ENCODE measurements around the gene SLC48A1.

DNA sequence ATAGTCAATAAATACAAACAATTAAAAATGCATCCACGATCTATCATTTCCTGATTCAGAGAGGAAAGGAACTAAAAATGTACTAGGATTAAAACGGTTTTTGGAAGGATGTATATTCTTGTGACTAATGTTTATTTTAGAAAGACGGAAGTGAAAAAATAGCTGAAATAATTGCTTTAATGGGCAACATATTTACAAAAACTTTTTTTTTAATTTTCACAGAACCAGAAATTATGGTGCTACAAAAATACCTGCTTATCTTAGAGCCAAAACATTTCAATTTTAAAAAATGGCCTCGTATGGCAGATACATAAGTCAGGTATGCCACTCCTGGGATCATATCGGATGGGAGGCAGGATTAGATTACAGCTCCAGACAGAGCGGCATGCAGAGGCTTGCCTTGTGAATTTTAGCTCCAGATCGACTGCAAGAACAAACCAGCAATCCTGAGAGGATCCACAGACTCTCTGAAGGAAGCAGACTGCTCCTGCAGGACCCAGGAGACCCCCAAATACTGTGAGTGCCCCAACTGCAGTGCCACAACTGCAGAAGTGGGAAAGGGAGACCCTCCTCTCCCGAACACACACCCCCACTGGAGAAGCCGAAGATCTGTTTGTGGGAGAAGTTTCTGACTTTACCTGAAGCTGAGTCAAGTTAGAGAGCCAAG is 169.3 kb upstream of the AMIGO2 start:
- PRO-cap, result no peak

- PRO-cap, result no peak
Measured at GRCh38 chr12:47370328-47371031, 290.7 kb upstream of the AMIGO2 start.

DNA sequence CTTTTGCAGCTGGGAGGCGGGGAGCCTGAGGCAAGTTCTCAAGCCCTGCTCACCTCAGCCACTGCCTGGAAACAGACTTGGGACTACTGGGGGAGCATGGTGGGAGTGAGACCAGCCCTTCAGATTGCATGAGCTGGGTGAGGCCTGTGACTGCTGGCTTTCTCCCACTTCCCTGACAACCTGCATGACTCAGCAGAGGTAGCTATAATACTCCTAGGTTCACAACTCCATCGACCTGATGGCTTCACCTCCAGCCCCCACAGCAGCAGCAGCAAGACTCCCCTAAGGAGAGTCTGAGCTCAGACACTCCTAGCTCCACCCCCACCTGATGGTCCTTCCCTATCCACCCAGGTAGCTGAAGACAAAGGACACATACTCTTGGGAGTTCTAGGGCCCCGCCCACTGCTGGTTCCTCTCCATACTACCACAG is 68.9 kb downstream of the RPAP3 start:
- PRO-cap, result unidirectional peak, minus-strand start at position 311 of the sequence

- PRO-cap, result unidirectional peak, plus-strand start at chr12:47740180; unidirectional peak, plus-strand start at chr12:47740207
Measured at GRCh38 chr12:47739667-47740350, 14.5 kb upstream of the ENDOU start.

- PRO-cap, result no peak
Measured at GRCh38 chr12:47754756-47755154, 3.9 kb downstream of the RAPGEF3 start.

DNA sequence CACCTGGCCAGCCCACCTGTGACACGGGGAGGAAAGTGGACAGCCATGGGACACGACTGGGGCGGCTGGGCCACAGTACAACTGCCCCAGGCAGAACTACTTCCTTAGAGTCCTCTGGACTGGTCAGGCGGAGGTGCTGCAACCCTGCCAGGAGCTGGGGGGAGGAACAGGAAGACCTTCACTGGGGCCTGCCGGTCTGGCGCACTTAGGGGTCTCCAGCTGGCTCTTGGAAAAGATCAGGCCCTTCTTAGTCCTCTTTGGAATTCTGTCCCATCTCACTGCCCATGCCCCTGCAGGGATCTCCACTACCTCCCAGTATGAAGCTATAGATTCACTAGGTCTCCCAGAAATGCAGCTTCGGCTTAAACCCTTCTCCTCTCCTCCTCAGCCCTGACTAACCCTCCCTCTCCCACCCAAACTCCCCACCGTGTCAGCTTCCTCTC is 596 bp downstream of the RAPGEF3 start:
- PRO-cap, result bidirectional peak, plus-strand start at position 107 of the sequence, minus-strand start at position 83 of the sequence

DNA sequence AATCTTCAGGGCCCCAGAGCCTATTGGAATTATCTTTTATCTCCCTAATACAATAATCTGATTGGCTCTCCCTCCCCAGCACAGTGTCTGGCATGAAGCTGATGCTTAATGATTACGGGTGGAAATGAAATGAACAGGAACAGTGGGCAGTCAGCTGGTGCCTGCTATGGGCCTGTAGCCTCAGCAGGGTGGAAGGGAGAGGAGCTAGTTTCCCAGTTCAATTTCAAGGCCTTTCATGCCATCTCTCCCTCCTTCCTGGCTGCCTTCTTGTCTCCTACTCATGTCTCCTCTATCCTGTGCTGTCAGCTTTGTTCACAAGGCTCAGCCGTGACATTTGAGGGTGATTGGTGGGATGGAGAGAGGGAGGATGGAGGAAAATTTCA is 4.3 kb upstream of the RAPGEF3 start:
- PRO-cap, result no peak

DNA sequence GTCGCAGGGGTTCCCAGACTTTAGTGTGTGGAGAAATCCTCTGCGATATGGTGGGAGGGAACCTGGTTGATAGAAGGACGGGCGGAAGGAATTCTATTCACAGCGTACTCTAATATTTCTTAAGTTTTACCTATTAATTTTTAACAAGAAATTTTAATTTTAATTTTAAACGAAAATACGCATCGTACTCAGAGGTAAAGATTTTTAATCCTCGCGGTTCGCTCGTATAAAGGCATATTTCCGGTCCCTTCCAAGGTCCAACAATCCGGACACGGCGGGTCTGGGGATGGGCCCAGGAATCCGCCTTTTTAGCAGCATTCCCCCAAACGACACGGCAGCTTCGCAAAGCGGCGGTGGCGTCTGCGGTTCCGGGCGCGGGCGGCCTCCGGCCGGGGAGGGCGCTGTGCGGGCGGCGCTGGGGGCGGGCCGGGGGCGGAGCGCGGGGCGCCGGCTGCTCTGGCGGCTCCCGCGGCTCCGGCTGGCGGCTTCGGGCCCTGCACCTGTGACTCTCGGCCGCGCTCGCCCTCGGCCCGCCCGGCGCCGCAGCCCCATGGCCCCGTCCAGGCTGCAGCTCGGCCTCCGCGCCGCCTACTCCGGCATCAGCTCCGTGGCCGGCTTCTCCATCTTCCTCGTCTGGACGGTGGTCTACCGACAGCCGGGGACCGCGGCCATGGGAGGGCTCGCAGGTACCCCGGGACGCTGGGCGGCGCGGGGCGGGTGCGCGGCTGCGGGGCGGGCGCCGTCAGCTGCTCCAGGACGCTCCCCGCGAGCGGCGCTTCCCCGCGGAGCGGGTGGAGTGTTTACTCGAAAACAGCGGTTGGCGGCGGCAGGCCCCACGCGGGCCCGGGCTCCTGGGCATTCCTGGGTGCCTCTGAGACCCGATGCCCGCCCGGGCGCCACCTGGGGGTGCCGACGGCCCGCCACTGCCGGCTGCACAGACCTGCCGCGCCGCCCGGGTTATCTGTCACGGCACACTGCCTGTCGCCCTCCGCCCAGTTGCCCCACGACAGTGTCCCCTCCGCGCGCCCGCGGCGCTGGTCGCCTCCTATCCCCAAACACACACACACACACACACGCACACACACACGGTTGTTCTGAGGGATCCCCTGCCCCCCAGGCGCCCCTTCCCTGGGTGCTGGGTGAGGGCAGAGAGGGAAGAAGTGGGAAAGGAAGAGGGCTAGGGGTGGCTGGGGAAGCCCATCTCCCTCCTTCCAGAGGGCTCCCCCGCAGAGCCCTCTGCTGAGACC is at the start of gene SLC48A1:
SLC48A1 (plus strand) TSS at position 484 of the 1,247 bp plus-strand sequence.
- PRO-cap, result bidirectional peak, plus-strand start at position 484 of the sequence, minus-strand start at position 362 of the sequence

GRCh38 chr12:47778959-47779734 is 6.1 kb downstream of the SLC48A1 start:
- PRO-cap, result no peak

DNA sequence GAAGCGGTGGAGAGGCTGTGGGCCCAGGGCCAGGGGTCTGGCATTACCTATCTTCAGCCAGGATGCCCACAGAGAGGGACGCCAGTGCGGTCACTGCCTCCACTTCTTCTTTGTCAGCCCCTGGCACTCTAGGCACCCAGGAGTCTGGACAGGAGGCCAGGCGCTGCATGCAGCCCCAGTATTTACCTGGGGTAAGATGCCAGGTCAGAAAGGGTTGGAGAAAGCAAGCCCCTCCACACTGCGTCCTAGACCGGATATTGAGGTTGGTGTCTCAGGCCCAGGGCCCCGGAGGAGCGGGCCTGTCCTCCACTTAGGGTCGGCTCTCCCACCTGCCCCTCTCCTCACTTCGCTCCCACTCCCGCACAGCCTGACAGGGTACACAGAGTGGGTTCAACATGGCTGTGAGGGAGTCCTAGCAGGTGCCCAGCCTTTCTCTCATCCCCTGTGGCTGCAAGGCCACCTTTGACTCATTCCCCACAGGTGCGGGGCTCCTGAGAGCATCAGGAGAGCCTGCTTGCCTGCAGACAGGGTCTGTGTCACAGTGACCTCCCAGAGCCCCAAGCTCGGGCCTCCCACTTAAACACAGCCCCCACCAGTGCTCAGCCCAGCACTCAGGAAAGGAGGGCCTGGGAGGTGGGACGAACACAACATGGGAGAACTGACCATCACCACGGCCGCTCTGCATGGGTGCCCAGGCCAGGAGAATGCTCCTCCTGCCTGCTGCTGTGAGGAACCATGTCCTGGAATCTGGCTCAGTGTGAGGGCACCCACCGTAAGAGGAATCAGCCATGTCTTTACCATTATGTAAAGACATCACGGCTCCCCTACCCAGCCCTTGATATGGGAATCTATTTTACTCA is 11.2 kb downstream of the SLC48A1 start:
- PRO-cap, result no peak

GRCh38 chr12:47820399-47820955 is 774 bp upstream of the HDAC7 start:
- PRO-cap, result bidirectional peak, plus-strand start at chr12:47820815, minus-strand start at chr12:47820831

GRCh38 chr12:47860317-47861095 is 40.8 kb upstream of the HDAC7 start:
- PRO-cap, result no peak

GRCh38 chr12:47868578-47869132 is 36.1 kb downstream of the VDR start:
- PRO-cap, result no peak

GRCh38 chr12:47874361-47875303 is 30.2 kb downstream of the VDR start:
- PRO-cap, result no peak

DNA sequence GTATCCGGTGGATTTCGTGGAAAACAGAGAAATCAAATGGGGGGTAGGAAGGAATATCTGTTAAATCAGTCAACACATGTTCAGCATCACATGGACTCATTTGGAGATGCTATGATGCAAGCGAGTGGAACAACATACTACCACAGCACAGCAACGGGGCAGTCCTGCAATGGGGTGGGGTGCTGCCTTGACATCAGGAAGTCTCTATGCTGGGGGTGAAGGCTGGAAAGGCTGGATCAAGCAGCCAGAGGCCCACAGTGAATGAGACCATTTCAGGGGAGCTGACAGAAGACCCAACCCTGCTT is 22.9 kb downstream of the VDR start:
- PRO-cap, result no peak

DNA sequence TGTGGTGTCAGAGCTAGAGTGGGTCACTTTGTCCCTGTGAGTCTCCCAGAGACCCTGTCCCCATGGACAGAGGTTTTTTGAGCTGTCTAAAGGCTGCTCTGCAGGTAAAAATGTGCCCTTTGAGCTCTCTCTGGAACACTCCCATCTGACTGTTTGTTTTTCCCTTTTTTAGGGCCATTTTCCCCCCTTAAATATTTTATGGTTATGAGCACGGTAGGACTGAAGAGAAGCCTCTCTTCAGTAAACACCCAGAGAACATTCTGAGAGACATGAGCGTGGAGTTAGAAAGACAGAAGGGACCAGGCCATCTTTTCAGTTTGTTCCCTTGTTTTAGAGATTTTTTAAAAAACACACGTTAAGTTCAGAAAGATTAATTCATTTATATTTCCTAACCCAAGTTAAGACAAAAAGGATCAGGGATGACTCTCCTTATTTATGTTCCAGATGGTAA is 3.4 kb upstream of the VDR start:
- PRO-cap, result no peak

- PRO-cap, result no peak
Measured at GRCh38 chr12:47943523-47944075, 19.8 kb upstream of the TMEM106C start.

GRCh38 chr12:48122300-48123149 is 3.4 kb downstream of the PFKM start:
- PRO-cap, result no peak

- PRO-cap, result no peak
Measured at GRCh38 chr12:48201029-48201249, 2.2 kb downstream of the OR10AD1 start.

DNA sequence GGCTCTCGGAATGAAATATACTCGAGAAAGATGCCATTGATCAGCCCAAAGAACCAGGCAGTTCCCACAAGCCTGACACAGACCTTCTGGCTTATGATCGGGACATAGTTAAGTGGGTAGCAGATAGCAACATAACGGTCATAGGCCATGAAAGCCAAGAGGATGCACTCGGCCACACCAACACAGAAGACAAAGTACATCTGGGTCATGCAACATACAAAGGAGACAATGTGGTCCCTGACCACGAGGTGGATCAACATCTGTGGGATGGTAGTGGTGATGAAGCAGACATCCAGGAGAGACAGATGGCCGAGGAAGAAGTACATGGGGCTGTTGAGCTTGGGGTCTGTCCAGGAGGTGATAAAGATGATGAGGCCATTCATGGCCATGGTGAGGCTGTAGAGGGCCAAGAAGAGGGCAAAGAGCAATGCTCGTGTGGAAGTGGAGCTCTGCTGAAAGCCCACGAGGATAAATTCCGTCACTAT is 260 bp downstream of the OR10AD1 start:
- PRO-cap, result no peak